Measurements from ENCODE around the gene TAF1B.

DNA sequence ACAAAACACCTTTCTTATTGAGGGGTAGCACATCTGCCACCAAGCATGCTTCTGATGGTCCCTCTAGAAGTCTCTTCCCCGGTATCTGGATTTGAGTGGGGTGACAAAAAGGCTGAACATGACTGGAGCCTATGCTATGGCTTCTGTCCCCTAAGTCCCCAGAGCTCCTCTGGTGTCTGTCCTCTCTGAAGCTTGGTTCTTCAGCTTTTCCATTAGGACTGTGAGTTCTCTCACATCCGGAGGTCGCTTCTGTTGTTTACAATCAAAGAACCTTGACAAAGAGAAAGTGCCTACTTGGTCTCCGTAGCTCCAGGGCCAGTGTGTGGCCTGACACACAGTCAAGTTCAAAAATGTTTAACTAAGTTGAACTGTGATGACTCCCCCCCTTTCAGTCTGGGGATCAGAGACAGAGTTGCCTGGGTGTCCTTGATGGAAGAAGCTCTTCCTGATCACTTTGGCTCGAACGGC lies 26.2 kb upstream of the YWHAQ start:
- PRO-cap, result no peak

DNA sequence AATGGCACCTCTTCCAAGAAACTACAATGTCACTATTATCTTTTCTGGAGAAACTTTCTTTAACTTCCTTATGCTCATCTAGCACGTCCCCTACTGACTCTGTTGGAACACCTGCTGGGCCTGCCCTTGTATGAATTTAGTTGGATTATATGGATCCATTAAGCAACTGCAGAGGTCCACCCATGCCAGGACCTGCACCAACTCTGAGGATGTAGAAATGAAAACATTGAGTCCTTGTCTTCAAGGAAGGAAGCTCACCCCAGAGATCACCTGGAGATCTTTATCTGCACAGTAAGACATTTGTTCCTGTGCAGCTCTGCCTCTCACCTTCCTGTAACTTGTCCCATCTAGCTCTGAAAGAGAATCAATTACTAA lies 105.1 kb upstream of the YWHAQ start:
- PRO-cap, result no peak

GRCh38 chr2:9757531-9758406 lies 85.5 kb upstream of the TAF1B start:
- PRO-cap, result no peak

DNA sequence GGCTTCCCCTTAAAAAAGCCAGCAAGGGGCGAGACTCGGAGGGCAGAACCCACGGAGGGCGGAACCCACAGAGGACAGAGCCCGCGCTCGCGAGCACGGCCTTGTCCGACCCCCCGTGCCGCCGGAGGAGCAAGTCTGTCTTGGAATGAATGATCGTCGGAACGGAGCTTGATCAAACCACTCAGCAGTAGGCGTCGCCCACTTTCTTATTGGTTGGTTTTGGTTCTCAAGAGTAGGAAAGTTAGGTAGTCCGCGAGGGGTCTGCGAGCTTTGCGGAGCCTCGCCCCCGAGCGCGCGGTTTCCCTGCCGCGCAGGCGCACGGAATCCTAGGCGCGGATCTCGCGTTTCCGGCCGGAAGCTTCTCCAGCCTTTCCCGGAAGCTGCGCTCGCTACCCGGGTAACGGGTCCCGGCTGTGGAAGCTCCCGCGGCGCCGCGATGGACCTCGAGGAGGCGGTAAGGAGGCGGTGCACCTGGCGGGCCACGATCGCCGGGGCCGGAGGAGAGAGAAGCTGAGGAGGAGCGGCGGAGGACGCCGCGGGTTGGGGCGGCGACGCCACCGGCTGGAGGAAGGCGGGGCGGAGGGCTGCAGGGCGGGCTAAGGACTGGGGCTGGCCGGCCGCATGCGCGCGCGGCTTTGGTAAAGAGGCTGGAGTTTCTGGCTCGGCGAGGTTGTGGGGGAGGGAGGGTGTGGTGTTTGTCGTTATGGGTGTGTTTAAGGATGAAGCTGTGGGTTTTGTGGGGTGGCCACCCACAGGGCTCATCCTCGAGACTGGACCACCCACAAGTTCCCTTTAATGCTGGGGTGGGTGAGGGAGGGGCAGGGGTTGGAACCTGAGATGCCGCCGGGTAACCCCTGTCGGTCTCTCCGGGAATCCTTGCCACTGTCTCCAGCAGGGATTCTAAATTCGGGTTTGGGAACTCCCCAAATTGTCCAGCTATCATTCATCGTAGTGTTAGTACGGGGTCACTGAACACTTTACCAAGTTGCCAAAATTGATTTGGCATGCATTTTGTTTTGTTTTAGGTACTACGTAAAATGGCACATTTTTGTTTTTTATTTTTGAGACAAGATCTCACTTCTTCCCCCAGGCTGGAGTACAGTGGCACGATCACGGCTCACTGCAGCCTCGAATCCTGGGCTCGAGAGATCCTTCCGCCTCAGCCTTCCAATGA lies at the start of gene TAF1B:
TAF1B (plus strand) TSS at position 369 of the 1,174 bp plus-strand sequence.
- PRO-cap, result bidirectional peak, plus-strand start at position 248 of the sequence, minus-strand start at position 147 of the sequence; bidirectional peak, plus-strand start at position 513 of the sequence, minus-strand start at position 301 of the sequence; bidirectional peak, plus-strand start at position 716 of the sequence, minus-strand start at position 571 of the sequence

DNA sequence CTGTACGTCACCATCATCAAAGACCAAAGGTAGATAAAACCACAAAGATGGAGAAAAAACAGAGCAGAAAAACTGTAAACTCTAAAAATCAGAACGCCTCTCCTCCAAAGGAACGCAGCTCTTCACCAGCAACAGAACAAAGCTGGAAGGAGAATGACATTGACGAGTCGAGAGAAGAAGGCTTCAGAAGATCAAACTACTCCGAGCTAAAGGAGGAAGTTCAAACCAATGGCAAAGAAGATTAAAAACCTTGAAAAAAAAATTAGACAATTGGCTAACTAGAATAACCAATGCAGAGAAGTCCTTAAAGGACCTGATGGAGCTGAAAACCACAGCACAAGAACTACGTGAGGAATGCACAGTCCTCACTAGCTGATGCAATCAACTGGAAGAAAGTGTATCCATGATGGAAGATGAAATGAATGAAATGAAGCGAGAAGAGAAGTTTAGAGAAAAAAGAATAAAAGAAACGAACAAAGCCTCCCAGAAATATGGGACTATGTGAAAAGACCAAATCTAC lies 18.7 kb downstream of the TAF1B start:
- PRO-cap, result no peak

DNA sequence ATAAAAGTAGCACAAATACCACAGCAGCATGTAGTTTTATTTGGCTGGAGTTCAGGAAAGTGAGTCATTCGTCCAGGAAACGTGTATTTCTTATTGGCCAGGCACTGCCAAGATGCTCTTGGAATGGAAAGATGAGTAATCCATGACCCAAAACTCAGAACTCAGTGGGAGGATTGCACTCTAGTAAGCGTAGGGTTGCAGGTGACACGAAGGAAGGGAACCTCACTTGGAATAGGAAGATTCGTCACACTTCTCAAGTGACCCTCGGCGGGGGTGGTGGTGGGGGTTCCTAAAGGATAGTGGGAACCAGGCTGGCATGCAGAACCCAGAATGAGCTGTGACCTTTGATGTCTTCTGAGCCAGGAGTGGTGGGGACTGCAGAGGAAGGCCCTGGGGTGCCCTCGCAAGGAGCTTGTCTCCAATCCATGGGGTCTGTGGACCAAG lies 24.6 kb downstream of the GRHL1 start:
- PRO-cap, result no peak

- PRO-cap, result no peak
These were observed 45.4 kb upstream of the KLF11 start for GRCh38 chr2:9997992-9998402.

GRCh38 chr2:9999411-9999742 lies 44.0 kb upstream of the KLF11 start:
- PRO-cap, result no peak

GRCh38 chr2:10009807-10010737 lies 33.3 kb upstream of the KLF11 start:
- PRO-cap, result no peak

DNA sequence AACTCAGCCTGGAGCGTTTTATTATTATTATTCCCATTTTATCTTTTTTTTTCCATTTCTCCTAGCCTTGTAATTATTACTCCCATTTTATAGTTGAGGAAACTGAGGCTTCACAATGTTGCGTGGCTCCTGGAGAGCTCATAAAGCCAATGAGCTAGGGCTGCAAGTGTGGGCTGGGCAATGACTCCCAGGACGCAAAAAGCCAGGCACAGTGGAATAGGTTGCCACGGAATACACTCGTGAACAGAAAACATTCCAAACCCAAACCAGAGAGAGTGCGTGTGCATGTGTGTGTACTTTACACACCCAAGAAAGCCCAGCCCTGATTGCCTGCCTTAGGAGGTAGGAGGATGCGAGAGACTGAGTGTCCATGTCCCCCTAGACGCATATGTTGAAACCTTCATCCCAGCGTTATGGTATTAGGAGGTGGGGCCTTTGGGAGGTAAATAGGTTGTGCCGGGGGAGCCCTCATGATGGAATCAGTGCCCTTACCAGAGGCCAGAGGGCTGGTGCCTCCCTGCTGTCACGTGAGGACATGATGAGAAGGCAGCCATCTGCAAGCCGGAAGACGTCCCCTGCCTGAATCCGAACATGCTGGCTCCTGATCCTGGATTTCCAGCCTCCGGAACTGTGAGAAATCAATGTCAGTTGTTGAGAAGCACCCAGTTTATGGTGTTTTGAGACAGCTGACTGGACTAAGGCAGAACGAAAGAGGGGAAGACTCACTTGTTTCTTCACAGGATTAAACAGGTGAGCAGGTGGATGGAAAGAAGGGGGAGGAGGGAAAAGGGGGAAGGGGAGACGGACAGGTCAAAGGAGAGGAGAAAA lies 13.2 kb upstream of the KLF11 start:
- PRO-cap, result no peak

GRCh38 chr2:10039980-10040358 lies 3.4 kb upstream of the KLF11 start:
- PRO-cap, result no peak

GRCh38 chr2:10079198-10079858 lies 883 bp downstream of the CYS1 start:
- PRO-cap, result no peak

- PRO-cap, result no peak
These were observed 71.4 kb downstream of the RRM2 start for GRCh38 chr2:10193912-10194445.

- PRO-cap, result no peak
These were observed 9.6 kb downstream of the HPCAL1 start for GRCh38 chr2:10312094-10312971.

DNA sequence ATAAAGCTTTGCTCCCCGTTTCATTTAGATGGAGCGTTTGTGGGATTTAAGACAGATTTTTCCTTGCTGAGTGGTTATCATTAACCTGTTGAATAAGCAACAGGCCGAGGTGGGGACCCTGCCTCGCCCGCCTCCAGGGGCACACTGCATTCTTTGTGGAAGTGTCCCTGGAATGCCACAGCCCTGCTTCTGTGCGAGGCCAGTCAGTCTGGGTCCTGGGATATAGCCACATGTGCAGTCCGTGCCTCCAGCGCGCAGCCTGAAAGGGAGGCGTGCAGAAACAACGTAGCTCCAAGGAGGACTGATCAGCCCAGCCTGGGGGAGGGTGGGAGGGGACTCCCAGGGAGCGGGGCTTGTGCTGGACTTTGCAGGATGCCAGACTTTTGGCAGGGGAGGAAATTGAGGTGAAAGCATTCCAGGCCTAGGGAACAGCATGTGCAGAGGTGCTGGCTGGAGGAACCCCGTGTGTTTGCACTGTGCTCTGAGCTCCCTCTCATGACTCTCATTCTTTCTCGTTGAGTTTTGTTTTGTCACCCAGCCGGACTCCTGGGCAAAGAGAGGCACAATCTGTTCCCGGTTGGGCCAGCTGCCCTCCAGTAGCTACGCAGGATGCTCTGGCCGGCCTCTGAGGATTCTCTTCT lies 39.6 kb downstream of the HPCAL1 start:
- PRO-cap, result no peak

DNA sequence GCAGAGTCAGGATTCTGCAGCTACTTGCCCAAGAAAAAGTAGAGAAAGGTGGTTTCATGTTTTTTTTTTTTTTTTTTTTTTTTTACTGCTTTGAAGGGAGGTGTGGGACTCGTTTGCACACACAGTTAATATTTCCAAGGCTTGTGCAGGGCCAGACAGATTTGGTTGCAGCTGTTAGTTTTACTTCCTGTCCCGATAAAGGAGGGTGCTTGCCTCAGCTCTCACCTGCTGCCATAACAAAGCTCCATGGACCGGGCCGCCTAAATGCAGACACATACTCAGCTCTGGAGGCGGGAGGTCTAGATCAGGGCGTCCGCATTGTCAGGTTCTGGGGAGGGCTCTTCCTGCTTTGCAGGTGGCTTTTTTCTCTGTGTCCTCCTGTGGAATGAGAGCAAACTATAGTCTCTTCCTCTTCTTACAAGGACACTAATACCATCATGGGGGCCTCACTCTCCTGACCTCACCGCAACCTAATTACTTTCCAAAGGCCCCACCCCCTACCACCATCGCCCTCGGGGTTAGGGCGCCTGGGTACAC lies 69.9 kb downstream of the ODC1 start:
- PRO-cap, result no peak

GRCh38 chr2:10400121-10400969 lies 47.8 kb downstream of the ODC1 start:
- PRO-cap, result no peak

DNA sequence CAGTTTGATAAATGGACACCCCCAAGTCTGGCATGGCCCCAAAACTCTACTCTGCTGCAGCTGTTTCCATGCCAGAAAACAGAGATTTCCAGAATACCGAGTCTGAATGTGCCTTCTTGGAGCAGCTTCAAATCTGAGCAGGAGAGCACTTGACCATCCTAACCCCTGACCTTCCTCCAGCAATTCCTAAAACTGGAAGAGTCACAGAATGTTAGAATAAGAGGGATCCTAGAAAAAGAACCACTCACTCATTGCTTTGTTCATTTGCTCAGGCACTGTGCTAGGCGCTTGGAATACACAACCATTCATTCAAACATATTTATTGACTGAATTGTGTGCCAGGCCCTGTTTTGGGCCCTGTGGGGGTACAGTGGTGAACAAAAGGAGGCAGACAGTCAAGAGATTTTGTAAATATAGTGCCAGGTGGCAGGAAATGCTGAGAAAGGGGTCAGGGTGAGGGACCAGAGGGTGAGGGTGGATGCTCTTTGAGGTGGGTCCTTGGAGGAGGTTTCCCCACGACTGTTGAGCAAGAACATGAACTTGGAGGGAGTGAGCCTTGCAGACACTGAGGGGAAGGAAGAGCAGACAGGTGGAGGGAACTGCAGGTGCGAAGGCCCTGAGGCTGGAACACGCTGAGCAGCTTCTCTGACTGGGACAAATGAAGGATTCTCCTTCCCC lies 40.8 kb downstream of the ODC1 start:
- PRO-cap, result no peak

DNA sequence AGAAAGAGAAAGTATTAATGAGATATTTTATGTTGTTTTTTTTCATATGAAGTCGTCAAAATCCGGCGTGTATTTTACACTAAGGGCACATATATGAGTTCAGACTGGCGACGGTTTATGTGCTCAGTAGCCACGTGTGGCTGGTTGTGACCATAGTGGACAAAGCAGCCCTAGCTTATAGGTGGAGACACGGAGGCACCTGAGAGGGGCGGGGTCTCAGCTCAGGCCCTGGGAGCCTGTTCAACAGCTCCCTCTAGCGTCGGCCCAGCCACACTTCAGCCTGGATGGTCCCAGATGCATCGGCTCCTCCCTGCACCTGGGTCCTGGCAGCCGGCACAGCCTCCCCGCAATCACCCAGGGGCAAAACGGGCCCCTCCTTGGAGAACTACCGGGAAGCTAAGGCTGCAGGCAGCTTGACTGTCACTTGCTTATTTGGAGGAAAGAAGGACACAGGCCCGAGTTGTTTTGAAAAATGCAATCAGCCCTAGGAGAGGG lies 39.0 kb downstream of the ODC1 start:
- PRO-cap, result unidirectional peak, plus-strand start at position 380 of the sequence

- PRO-cap, result no peak
These were observed 37.8 kb downstream of the ODC1 start for GRCh38 chr2:10410233-10410726.